ENCODE data around the gene ZNF474.

DNA sequence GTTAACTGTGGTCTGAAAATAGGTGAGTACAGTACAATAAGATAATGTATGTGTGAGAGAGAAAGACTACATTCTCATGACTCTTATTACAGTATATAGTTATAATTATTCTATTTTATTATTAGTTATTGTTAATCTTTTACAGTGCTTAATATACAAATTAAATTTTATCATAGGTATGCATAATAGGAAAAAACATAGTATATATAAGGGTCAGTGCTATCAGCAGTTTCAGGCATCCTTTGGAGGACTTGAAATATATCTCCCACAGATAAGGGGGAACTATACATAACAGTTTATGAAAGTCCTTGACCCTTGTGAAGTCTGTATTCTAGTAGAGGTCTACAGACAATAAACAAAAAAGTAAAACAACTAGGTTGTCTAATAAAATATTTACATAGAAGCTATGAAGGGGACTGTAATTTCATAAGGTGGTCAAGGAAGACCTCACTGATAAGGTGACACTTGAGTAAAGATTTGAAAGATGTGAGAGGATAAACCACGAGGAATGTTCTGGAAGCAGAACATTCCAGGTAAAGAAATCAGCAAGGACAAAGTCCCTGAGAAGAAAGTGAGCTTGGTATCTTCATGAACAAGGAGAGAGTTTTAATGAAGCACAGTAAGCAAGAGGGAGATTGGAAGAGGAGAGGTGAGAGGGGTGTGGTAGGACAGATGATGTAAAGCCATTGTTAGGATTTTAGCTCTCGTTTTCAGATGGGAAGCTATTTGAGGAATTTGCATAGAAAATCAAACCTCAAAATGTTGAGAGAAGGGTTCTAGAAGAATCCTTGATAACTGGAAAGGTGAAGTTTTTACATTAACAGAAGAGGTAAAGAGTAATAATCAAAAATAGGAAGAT, 148.6 kb downstream of the COMMD10 start:
- PRO-cap: no peak

DNA sequence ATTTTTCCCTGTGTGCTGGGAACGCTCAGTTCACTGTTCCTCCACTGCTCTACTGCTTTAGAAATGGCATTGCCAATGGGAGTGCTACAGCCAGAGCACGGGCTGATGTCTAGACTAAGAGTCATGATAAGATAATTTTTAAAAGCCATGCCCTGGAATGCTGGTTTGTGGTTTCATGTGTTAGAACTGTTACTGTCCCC, 119.6 kb downstream of the SEMA6A start:
- PRO-cap: no peak

GRCh38 chr5:116494262-116494687, 80.3 kb downstream of the SEMA6A start:
- PRO-cap: no peak

DNA sequence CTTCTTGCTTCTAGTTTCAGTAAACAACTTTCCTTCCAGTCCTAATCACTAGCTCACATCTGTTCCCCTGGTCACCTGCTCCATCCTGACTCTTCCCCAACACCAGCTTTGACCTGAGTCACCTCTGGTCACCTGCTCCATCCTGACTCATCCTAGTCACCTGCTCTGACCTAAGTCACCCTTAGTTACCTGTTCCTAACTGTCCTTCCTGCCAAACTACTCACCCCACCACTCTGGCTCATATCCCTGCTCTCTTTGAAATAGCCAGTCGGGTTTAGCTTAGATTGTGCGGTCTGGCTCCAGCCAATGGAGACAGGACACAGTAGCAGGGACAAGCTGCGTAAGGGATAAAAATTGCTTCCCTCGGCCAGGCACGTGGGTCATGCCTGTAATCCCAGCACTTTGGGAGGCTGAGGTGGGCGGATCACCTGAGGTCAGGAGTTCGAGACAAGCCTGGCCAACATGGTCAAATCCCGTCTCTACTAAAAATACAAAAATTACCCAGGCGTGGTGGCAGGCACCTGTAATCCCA, 29.6 kb downstream of the SEMA6A start:
- PRO-cap: no peak

- PRO-cap: no peak
Measured at GRCh38 chr5:116545928-116546881, 28.4 kb downstream of the SEMA6A start.

DNA sequence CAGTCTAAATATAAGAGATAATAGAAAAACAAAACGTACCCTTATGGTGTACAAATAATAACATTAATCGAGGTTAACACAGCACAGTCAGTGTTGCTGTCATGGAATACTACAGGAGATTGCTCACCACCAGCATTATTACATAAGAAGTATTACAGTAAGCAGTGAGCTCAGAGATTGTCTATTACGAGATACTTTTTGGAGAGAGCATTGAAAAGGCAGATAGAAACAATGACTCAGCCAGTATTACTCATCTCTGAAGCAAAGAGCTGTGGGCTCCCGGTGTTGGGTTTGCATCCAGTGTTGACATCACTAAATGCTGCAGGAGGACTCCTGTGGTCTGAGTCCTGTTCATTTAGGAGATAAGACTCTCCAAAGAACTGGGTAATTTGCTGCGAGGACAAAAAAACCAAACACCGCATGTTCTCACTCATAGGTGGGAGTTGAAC, 191.9 kb upstream of the SEMA6A start:
- PRO-cap: no peak

DNA sequence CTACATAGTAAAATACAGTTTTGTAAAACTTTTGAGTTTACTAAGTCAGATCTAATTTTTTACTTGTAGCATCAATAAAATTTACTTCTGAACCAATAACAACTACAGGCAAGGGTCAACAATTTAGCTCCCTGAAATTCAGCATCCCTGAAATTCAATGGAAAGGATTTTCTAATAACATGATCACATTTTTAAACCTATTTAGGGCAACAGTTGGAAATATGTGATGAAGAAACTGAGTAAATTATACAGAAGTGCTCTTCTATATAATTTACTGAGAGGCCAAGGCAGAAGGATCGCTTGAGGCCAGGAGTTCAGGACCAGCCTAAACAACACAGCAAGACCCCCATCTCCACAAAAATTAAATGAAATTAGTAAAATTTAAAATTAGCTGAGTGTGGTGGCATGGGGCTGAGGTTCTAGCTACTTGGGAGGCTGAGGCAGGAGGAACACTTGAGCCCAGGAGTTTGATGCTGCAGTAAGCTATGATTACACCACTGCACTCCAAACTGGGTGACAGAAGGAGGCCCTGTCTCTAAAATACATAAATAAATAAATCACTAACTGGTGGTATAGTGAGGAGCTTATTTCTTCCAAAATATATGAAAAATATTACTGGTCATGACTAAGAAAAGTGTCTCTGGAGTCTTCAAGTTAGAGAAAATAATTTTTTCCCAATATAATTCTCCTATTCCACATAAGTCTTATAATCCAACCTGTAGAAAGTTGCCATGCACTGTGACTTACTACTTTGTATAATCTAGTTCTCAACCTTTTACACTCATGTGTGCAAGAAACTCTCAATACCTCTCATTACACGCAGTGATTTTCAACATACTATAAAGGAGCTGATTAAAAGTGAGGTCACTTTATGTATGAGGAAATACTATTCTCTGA, 150.7 kb downstream of the DTWD2 start:
- PRO-cap: no peak

DNA sequence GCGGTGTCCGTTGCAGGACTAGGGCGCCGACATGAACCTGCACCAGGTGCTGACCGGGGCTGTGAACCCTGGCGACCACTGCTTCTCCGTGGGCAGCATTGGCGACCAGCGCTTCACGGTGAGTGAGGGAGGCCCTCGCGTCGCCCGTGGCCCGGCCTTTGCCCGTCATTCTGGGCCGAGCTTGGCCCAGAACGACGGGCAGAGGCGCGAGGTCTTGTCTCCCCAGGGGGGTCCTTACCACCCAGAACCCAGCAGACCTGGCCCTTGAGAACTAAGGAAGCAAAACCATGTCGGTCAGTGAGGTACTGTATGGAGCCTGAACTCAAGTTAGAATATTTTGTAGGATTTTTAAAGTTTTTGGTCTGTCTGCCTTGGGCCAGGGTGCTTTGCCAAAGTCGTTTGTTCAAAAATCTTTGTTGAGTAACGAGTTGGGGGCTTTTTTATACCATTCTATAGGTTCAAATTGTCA, 686 bp downstream of the DMXL1 start:
- PRO-cap: bidirectional peak, plus-strand start at position 168 of the sequence, minus-strand start at position 90 of the sequence

- PRO-cap: no peak
Measured at GRCh38 chr5:119315501-119316212, 40.2 kb upstream of the TNFAIP8 start.

DNA sequence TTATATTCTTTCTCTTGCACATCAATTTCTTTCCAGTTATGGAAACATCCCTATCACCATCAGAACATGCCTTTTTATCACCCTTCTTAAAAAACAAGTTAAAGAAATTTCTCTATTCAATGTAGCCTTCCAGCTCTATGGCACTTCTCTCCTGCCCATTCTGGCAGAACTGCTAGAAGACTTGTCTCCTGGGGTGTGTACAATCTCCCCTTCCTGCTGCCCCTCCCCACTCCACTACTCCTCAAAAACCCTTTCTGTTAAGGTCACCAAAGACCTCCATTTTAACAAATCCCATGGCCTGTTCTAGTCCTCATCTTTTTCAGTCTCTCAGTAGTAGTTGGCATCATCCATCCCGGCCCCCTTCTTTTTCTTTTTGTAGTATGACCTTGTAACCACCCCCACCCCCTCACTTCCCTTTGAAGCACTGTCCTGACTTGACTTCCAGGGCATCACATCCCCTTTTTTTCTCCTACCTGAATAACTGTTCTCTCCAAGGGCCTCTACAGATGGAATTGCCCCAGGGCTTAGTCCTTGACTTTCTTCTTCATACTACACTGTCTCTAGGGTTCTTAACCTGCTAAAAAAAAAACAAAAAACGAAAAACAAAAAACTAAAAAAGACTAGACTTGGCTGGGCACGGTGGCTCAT, 35.4 kb upstream of the TNFAIP8 start:
- PRO-cap: no peak

GRCh38 chr5:119323526-119323963, 32.3 kb upstream of the TNFAIP8 start:
- PRO-cap: no peak

- PRO-cap: no peak
Measured at GRCh38 chr5:119357188-119357621, 1.4 kb downstream of the TNFAIP8 start.

DNA sequence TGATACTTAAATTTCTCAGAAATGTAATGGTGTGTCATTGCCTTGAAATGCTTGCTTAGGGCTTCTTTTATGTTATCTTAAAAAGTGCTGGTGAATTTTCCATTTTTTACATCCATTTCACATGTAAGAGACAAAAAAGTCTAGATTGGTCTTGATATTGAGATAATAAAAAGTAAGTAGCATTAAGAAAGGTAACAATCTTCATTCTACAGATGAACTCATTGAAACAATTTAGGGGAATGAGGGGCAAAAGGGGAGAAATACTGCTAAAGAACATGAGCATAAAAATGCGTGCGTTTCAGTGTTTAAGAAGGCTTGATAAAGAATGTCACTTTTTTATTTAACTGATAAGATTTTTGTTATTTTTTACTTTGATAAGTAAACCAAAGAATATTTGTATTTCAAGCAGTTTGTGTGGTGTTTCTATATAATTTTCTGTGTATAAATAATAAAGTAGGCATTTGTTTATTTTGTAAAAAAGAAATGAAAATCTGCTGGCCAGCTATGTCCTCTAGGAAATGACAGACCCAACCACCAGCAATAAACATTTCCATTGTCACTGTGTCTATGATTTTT, 38.3 kb downstream of the TNFAIP8 start:
- PRO-cap: no peak

- PRO-cap: no peak
Measured at GRCh38 chr5:119705914-119706470, 76.6 kb downstream of the FAM170A start.

DNA sequence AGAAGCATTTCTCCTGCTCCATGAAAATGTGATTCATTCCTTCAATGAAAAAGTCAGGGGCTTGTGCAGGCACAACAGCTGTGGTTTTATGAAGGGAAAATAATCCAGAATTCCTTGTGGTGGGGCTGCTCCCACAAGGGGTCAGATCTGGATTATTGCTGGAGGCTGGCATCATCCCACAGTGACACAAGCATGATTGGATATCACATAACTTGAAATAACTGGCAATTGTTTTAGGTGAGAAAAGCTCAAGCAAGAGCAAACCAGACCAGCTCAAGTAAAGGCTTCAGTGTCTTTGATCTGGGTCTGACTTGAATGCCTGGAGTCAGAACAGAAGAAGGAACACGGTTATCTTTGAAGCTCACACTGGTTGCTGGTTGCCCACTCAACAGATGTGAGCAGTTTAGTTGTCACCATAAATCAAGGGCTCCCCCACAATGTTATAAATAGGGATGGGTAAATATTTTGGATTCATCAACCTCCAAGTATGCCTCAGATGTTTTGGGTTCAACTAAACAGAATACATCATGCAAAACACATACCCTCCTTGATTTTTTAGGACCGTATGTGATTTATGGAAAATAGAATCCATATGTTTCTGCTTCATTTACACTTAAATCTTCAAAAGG, 3.1 kb upstream of the ZNF474 start:
- PRO-cap: no peak

GRCh38 chr5:122129255-122129889, at the start of gene ZNF474:
Gene ZNF474 (plus strand): TSS chr5:122129546.
- PRO-cap: bidirectional peak, plus-strand start at chr5:122129579, minus-strand start at chr5:122129463

DNA sequence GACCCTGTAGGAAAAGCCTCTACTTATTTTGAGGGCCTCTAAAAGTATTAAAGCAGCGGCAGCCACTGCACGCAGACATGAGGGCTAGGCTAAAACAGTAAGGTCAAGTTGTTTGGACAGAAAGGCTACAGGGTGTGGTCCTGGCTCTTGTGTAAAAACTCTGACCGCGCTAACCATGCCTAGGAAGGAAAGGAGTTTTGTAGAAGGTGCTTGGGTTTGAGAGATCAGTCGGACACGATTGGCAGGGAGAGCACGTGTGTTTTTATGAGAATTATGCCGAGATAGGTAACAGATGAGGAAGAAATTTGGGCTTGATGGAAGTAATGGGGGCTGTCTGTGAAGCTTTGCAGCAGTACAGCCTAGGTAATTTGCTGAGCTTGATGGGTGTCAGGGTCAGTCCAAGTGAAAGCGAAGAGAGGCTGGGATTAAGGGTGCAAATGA, 163.6 kb downstream of the SNCAIP start:
- PRO-cap: no peak

DNA sequence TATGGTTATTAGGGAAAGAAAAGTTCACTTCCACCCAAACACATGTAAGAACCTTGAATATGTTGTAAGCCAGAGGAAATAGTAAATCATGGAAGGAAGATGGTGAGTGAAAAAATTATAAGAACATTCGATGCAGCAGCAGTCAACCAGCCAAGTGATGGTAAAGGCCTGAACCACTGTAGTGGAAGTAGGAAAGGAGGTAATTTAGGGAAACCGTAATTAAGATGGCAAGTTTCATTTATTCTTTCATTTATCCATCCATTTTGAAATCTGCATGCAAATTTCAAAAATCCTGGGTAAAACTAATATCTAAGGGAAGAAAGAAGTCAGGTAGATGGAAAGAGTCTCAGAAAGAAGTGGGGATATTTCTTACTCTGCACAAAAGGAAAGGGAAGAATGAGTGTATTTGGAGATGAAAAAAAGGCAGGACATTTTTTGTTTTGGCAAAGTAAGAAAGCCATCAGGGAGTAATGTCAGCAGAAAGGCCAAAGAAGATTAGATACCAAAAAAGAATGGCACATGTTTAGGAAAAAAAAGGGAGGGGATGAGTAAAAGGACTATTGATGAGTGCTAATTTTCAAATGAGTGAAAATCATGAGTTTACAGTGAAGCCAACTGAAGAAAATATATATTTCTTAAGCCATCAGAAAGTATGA, 8.9 kb upstream of the SNX24 start:
- PRO-cap: no peak

GRCh38 chr5:123549440-123550666, 37.9 kb downstream of the CSNK1G3 start:
- PRO-cap: no peak

DNA sequence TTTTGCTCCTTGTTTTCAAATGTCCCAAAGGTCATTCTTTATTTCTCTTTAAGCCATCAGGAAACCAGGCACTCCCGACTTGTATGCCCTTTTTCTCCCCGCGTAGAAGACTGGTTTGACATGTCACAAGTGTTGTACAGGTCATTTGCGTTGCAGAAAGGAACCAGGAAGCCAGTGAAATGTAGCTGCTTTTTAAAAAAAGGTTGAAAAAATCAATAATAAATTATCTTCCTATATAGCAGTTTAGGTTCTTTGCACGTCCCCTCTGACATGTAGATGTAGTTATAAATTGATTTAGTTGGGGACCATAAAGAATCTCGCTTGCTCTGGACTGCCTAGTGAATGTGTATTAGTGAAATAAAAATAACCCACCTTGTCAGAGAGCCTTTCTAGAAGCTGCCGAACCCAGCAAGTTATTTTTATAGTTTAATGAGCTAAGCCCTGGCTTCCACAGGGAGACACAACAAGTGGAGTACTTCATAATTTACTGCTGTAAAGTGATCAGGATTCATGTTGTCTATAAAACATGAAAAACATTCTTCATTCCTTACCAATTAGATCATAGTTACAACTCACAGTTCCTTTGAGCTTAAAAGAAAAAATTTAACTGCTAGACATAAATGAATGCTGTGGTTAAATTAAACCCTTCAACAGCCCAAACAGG, 404.6 kb downstream of the CSNK1G3 start:
- PRO-cap: no peak

All from fallopian tube (tissue), 1 donor.